Measurements from ENCODE around the genes RNF112, ULK2 and AKAP10.

DNA sequence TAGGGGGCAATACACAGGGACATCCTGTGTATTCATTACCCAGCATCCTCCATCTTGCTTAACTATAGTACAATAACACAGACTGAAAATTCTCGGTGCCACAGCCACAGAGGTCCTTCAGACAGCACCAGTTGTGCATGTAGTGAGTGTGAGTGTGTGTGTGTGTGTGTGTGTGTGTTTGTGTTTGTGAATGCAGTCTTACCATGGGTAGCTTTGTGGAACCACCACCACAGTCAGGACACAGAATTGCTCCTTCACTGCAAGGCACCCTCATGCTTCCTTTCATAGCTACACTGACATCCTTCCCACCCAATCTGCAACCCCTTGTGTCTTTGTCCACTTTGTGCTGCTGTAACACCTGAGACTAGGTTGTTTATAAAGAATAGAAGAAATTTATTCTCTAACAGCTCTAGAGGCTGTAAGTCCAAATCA is 25.3 kb upstream of the SLC5A10 start:
- PRO-cap, result no peak

- PRO-cap, result no peak
Observed at GRCh38 chr17:19062123-19062738, 15.5 kb upstream of the GRAP start.

- PRO-cap, result no peak
Observed at GRCh38 chr17:19064278-19064784, 17.6 kb upstream of the GRAP start.

GRCh38 chr17:19301526-19302259 is 60.8 kb downstream of the B9D1 start:
- PRO-cap, result no peak

- PRO-cap, result no peak
Observed at GRCh38 chr17:19369657-19370278, 7.2 kb upstream of the B9D1 start.

DNA sequence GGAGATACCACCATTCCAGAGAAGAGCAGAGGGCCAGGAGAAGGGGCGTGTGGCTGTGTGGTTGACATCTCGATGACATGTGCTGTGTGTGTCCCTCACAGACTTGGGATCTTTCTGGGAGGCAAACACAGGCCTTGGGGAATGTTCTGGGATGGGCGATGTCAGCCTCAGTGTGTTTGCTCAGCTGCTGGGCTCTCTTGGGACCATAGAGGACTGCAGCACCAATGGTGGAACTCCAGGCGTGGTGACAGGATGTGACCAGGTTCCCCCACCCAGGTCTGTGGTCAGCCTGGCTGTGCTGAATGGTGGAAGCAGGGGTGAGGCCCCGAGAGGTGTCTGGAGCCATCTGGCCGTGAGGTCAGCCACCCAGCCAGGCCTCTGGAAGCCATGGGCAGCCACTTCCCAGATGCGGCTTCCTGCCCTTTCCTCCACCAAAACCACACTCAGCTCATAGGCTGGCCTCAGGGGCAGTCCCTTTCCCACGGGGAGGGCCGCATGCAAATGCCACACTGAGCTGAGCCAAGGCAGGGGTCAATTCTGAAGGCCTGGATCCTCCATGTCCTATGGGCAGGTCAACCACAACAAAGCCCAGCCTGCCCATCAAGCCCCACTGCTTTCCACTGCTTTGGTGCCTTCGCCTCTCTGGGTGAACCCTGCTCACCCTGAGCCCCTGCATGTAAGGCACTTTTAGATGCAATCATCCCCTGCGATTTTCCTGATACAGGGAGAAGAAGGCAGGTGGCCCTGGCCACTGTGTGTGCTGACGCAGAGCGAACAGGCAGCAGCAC is 7.7 kb upstream of the MAPK7 start:
- PRO-cap, result no peak

GRCh38 chr17:19386128-19387058 is 597 bp downstream of the MFAP4 start:
- PRO-cap, result no peak

DNA sequence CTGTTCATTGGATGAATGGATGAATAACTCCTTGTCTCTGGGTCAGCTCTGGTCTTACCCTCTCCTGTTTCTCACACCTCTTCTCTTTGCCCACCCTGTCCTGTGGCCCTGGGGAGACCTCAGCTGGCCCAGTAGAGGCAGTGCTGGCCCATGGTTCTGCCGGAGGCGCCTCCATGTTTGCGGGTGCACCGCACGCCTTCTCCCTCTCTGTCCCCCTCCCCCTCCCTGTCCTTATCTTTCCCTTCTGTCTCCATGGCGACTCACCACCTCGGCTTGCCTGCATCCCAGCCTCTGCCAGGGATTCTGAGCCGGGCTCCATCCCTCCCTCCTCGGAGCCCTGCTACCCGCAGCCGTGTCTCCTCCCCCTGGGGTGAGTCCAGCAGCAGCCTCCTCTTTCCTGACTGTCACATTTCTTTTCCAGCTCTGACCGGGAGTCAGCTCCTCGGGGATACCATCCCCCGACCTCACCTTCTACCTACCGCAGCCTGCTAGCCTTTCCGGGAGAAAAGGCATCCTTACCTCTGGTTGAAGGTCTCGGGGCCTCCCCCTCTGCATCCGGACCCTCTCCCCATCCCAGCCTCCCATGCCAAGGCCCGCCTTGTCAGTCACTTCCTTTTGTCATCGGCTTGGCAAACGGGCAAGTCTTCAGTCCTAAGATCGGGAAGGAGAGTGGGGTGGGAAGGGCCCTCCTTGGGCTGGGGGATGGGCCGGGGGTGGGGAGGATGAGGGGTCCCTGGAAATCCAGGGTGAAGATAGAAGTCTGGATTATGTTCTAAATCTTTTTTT is at the start of gene RNF112:
RNF112 (plus strand) TSS at position 407 of the 786 bp plus-strand sequence.
- PRO-cap, result no peak

DNA sequence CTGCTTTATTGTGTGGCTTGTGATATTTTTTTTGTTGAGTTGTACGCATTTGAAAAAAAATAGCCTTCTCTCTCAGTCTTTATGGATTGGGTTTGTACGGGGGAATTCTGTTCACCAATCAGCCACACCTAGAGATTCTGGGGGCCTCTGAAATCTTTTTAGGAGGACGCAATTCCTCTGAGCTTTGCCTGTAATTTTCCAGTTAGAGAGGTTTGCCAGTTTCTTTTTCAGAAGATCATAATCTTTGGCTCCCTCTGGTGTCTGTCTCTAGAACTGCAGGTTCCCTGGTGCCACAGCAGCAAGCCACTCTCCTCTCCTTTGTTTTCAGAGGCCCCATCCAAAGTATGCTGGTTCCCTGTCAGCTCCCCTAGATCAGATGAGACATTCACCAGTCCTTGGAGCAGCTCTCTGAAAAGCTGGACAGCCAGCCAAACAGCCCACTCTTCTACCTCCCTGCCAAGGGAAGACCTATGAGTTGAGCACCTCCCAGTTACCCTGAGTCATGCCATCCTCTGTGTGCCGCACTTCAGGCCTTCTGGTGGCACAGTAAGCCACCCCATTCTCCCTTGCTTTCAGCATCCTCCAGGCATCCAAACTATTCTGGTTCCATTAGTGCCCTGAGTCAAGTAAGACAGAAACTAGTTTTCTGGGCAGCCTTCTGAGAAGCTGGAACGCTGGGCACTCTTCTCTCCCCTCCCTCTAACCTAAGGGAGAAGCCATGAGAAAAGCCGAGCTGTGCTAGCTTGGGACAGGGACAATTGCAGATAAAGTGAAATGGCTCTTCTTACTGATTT is 36.2 kb downstream of the RNF112 start:
- PRO-cap, result no peak

- PRO-cap, result no peak
Observed at GRCh38 chr17:19452186-19452587, 41.2 kb downstream of the RNF112 start.

DNA sequence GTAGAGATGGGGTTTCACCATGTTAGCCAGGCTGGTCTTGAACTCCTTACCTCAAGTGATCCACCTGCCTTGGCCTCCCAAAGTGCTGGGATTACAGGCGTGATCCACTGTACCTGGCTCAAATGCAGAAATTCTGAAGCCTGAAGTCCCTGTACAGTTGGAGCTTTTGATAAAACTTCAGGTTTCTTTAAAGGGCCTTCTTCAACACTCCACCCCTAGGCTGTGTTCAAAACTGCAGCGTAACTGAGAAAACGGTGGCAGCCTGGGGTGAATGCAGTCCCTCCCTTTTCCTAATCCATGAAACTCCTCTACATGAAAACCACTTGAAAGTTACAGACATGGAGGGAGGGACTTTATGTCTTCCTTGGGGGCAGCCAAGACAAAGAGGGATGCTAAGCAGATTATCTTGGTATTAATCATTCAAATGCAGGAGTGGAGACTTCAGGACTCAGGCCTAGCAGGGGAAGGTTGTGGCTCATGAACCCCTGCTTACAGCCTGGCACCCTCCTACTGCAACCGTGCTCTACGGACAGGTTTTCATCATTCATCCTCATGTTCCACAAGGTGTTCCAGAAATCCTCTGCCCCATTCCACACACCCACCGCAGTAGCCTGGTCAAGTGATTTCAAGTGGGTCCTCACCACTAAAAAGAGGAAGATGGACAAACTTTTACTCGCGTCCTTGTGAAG is 46.8 kb downstream of the RNF112 start:
- PRO-cap, result no peak

DNA sequence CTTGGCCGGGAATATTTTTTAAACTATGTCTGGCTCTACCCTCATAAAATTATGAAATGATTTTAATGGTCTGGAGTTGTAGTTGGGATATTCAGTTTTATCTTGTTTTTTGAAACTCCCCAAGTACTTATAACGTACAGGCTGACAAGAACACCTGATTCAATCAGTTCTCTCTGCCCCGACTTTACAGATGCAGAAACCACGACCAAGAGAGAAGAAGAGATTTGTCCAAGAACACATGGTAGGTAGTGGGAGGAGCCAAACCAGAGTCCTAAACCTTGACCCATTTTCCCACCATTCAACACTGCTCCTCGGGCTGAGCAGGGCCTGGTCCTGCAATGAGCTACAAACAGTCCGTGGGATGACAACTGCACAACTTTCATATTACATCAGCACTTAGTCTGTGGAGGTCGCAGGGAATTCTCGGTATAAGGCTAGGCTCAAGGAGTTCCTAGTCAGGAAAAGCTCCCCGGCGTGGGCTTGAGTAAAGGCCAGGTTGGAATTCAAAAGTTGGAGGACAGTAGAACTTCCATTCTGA is 45.7 kb upstream of the SLC47A1 start:
- PRO-cap, result no peak

- PRO-cap, result no peak
Observed at GRCh38 chr17:19529364-19529931, 4.2 kb upstream of the SLC47A1 start.

DNA sequence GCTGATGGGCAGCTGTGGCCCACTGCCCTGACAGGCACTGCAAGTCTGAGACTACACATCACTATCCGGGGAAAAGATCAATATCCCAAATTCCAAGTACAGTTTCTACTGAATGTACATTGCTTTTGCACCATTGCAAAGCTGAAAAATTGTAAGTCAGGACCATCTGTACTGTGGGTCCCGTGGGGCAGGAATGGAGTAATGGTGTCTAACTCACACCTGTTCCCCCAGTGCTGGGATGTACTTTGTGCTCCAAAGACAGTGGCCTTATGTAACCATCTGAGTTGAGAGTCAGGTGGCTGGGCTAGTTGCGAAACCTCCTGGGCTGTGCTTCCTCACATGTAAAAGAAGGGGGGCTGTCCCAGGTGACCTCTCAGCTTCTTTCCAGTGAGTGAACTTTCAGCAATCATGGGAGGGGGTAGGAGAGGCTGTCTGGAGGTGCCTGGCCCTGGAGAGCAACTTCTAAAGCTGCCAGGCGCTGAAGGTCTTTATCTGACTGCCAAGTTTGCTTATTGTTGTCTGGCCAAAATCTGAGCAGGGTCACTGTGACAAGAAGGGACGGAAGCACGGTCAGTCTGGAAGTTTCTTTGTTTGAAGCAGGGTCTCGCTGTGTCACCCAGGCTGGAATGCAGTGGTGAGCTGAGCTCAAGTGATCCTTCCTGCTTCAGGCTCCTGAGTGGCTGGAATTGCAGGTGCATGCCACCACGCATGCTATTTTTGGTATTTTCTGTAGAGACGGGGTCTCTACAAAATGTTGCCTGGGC is 4.9 kb downstream of the SLC47A1 start:
- PRO-cap, result no peak

- PRO-cap, result no peak
Observed at GRCh38 chr17:19642620-19642840, 6.0 kb upstream of the ALDH3A2 start.

DNA sequence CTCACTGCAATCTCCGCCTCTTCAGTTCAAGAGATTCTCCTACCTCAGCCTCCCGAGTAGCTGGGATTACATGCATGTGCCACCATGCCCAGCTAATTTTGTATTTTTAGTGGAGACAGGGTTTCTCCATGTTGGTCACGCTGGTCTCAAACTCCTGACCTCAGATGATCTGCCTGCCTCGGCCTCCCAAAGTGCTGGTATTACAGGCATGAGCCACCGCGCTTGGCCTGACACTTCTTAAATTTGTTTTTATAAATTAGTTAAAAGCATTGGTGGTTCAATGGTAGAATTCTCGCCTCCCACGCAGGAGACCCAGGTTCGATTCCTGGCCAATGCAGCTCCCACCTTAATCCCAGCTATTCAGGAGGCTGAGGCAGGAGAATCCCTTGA is 7.1 kb downstream of the ULK2 start:
- PRO-cap, result no peak

DNA sequence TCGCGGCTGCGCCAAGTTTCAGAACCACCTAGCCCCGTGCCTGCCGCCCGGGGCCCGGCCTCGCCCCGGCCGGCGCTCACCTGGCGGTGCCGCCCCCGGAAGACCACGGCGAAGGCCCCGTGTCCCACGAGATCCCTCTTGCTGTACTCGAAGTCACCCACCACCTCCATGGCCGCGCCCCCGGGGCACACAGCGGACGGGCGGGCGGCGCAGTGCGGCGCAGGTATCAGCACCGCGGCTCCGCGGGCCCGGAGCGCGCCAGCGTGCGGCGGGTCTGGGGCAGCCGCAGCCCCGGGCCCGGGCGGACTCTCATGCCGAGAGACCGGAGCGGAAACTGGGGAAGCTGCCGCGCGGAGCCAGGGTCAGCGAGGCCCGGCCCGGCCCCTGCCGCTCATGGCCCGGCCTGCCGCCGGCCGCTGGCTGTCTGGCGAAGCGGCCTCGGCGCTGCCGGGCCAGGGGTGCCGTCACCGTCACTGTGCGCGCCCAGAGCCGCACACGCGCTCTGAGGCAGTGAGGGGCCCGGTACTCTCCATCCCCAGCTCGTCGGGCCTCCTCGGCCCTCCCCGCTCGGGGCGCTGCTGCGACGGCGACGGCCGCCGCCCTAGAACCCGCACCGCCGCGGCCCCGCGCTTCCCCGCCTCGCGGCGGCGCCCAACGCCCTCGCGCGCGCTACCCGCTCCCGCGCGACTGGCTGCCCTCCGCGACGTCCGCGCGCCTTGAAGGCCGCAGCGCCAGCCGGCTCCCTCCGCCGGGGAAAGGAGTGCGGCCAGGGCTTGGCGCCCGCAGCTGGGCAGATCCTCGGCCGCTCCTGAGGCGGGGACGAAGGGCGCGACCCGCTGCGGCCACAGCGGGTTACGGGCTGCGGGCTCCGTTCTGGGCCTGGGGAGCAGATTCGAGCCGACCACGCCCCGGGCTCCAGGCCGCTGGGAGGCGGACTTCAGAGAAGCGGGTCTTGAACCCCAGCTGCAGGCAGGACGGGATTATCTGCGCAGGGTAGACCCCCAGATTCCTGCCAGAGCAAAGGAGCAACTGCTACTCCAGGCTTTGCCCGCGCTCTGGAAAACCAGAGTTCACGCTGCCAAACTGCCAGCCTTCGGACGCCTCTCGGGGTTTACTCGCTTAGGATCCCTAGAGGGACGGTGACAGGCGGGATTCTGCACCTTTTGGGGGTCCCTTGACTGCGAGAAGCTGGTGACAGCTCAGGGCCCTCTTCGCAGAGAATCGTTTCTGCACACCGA is at the start of gene ULK2:
ULK2 (minus strand) TSS at position 689 of the 1,238 bp plus-strand sequence.
- PRO-cap, result bidirectional peak, plus-strand start at position 780 of the sequence, minus-strand start at position 689 of the sequence

GRCh38 chr17:19969822-19970737 is 7.5 kb downstream of the AKAP10 start:
- PRO-cap, result no peak

DNA sequence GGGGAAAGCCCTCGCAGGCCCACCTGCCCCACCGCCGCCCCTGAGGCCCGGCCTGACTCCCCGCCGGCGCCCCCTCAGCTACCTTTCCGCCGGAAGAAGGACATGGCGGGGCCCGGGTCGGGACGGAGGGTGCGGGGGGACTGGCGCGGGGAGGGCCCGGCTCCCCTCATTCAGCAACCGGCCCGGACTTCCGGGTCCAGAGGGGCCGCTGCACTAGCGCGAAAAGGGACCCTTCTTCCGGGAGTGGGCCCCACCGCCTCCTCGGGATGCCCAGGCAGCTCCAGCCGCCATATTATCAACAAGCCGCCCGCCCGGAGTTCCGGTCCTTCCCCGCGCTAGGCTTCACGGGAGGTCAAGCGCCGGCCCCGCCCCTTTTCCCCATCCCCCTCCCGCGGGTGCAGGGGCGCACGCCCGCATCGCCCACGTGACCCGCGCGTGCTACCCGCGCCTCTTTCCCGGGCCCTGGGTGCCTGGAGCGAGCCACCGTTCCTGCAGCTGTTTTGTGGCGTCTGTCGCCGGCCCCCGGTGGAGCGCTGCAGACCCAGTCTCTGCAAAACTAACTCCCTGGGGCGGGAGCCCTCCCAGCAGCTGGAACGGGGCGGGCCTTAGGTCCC is at the start of gene AKAP10:
AKAP10 (minus strand) TSS at position 319 of the 614 bp plus-strand sequence.
- PRO-cap, result bidirectional peak, plus-strand start at position 452 of the sequence, minus-strand start at position 319 of the sequence

DNA sequence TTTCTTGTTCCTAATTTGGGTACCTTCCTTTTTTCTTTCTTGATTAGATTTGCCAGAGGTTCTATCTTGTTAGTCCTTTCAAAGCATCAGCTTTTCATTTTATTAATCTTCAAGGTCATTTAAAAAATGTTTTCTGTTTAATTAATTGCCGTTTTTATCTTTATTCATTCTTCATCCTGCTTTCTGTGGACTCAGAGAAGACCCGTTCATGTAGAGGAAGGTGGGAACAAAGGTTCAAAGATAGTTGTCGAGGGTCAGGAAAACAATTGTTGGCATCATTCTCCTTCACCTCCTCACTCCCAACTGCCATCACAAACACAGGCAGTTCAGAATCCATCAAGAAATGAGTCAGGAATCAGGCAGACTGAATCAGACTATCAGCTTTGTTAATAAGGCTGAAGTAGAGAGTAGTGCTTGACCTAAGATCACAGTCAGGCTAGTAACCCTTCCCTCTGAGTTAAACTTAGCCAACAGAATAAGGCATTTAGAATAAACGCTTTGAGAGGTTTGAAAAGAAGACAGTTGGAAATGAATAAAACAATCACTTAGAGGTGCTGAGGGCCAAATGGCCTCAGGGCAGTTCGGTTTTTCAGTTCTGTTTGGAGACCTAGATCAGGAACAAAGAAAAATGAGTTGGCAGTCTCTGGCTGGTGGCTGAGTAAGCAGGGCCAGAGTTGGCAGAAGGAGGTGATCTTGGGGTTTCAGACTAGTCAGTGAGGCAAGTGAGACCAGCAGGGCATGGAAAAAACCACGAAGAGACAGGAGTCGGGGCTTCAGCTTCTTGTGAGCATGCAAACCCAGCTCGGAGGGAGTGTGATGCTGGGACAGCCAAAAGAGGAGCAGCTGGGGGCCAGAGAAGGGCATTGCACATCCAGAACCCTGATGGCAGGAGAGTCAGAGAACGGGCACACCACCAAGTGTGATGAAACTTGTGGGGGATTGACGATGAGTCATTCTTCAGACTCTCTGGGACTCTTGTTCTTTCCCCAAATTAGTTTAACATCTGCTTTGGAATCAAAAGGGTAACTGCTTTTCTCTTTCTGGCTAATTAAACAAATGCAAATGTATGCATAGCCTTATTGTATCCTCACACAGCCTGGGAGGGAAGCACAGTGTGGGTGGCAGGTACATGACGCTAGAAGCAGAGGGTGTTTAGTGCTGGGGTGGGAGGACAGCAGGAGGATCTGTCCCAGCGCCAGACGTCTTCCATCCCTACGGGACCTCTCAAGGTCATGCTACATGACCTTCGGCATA is 54.7 kb downstream of the SPECC1 start:
- PRO-cap, result no peak